GM23248 (cell line): ENCODE results near the gene NR5A2.

- RAMPAGE, long total RNA: no peak
Measured at GRCh38 chr1:198158623-198159627, 2.1 kb downstream of the NEK7 start.

- RAMPAGE, long total RNA: no peak
Measured at GRCh38 chr1:198169689-198170362, 13.0 kb downstream of the NEK7 start.

GRCh38 chr1:198191769-198192408 lies 35.1 kb downstream of the NEK7 start:
- RAMPAGE, long total RNA: no peak

GRCh38 chr1:198263938-198264392 lies 107.2 kb downstream of the NEK7 start:
- RAMPAGE, long total RNA: no peak

- RAMPAGE, long total RNA: no peak
Measured at GRCh38 chr1:198612818-198613473, 25.9 kb upstream of the PTPRC start.

DNA sequence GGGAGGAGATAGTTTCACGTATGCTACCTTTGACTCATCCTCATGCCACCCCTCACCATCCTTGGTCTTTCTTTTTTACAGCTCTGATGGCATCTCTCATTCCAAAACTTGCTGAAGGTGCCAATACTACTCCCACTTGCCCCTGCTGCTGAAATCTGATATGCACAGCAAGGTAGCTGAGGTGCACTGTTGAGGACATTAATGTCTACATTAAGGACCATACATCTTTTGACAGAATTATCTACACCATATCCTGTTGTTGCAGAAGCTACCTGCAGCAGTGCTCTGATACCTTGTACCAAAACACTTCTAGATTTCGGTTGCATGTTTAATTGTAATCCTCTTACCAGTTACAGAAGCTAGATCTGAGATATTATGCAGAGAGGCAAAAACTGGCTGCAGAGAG lies 19.4 kb upstream of the PTPRC start:
- RAMPAGE, long total RNA: no peak

DNA sequence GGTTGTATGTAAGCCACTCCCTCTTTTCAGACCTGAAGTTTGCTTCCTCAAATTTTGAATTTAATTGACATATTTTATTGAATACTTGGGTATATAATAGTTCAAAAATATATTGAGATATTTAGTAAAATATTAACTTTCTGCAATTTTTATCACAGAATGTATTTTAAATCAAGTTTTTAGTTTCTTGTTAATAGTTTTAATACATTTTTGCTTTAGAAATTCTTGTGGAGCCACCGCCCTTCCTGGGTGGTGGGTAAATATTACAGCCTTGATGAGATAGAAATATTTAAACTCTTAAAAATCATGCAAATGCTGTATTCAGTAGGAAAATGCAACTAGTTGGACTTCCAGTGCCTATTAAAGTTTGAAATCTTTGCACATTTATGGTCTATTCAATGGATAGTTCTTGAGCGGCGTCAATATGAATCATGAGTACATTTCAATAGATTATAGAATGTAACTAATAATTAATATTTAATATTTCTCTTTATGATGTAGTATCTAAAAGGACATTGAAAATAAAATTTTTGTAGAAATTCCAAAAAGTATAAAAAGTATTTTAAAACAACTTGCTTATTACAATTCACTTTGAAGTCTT lies 1.0 kb downstream of the PTPRC start:
- RAMPAGE, long total RNA: no peak

GRCh38 chr1:198657383-198658185 lies 18.7 kb downstream of the PTPRC start:
- RAMPAGE, long total RNA: no peak

DNA sequence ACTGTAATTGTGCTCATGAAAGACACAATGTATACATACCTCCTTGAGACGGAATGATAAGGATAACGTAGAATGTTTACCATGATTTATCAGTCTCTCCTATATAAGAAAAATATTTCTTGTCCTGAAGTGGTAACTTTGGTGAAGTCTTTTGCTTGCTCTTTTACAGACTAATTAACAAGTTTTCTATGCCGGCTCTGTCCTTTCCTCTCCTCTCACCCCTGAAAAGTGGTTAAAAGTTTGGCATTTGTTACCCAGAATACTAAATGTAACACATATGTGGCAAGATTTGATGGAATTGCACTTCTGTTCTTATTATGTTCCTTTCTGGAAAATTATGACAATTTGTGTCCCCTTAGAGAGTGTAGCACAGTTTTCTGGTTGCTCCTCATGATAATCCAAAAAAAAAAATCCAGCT lies 19.6 kb downstream of the PTPRC start:
- RAMPAGE, long total RNA: no peak

- RAMPAGE, long total RNA: no peak
Measured at GRCh38 chr1:198733929-198734639, 95.2 kb downstream of the PTPRC start.

DNA sequence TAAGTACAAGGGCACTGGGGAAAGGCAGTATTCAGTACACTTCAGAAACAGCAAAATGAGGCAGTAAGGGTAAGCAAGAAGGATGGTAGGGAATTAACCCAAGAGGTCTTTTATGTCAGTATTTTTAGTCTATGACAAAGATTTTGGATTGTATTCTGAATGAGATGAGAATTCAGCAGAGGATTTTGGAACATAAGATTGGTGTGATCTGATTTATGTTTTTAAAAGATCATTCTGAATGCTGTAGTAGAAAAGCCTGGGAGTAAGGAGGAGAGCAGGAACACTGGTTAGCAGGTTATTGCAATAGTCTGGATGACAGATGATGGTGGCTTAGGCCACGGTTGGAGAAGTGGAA lies 570.9 kb upstream of the NR5A2 start:
- RAMPAGE, long total RNA: no peak

- RAMPAGE, long total RNA: no peak
Measured at GRCh38 chr1:199646913-199647296, 380.6 kb upstream of the NR5A2 start.

GRCh38 chr1:200027071-200027803 lies at the start of gene NR5A2:
NR5A2 (plus strand) TSS chr1:200027710.
- RAMPAGE, long total RNA: no peak

GRCh38 chr1:200437813-200438293 lies 28.0 kb upstream of the ZNF281 start:
- RAMPAGE, long total RNA: no peak

GRCh38 chr1:200969985-200970465 lies 53.5 kb downstream of the KIF21B start:
- RAMPAGE, long total RNA: no peak

GRCh38 chr1:200993010-200993345 lies 30.5 kb downstream of the KIF21B start:
- RAMPAGE, long total RNA: no peak

- RAMPAGE, long total RNA: no peak
Measured at GRCh38 chr1:201002064-201002584, 21.4 kb downstream of the KIF21B start.

DNA sequence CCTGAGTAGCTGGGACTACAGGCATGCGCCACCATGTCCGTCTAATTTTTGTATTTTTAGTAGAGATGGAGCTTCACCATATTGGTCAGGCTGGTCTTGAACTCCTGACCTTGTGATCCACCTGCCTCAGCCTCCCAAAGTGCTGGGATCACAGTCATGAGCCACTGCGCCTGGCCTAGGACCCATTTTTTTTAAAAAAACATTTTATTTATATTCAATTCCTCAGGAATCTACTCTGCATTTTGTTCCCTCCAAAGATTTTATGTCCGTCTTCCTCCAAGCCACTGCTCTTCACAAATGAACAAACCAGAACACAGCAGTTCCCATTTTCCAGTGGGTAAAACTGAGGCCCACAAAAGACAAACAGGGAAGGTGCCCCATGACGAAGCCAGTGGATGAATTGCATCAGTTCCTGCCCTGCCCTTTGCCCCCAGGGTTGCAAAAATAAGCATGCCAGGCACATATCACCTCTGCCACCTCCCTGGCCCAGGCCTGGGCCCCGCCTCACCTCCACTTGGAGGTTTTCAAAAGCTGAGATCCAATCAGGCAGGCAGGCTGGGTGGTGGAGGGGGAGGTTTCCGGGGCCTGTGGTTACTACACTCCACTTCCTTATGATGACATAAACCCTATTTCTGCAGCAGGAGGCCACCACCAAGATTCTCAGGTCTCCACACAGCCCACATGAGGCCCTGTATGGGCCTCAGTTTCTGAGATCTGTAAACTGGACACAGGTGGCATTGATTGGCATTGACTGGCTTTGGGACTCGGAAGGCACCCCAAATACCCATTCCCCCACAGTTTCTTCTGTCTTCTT lies 4.2 kb downstream of the KIF21B start:
- RAMPAGE, long total RNA: no peak

- RAMPAGE, long total RNA: no peak
Measured at GRCh38 chr1:201021677-201022286, 1.7 kb downstream of the KIF21B start.

DNA sequence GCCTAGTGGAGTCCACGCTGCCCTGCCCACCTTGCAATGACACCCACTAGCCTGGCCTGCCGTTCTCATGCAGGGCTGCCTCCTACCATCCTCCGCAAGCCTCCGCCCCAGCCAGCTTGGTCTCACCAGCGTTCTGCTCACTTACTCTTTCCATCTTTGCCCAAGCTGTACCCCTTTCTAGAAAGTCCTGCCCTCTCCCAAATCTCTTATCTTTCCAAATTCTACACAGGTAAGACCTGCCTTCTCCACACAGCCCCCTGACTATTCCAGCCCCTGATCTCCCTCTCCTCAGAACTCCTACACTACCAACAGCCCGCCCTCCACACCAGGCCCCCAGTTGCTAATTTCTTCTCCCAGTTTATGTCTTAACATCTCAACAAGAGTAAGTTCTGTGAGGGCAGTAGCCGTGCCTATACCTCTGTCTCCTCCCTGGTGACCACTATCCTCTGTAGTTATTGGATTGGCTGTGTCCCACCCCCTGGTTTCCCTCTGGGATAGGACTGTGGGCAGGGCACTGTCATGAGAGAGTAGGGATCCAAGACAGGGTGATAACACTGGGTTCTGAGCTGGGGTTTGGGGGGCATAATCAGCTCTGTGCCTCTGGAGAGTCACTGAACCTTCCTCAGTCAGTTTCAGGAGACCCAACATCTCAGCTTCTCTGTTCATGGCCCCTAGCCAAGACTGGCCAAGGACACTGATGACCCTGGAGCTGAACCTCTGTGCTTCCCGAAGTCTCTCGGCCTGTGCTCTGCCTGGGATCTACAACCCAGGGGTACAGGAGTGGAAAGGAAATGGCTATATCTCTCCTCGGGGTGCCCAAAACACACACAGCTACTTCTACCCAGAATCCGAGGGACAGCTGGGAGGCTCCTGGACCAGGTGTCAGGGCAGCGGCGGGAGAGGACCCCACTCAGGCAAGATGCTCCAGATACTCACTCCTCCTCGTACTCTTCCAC lies 4.9 kb downstream of the TNNT2 start:
- RAMPAGE, long total RNA: no peak